Esophagus squamous epithelium (tissue), 4 donors: ENCODE measurements around a stretch of chrX.

DNA sequence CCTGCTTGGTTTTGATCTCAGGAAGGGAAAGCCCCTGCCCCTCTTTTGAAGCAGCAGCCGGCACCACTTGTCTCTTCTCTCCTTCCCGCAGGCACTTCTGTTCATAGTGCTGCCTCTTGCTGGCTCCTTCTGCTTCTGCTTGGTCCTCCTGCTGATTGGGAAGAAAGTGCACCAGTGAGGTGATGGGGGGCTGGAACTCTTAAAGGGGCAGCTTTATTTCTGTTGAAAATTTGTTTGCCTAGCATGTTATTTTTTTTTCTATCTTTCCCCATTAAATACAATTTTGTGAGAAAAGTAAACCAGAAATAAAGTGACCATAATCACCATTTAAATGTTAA is 2.2 kb upstream of the AFF2 start:
- PRO-cap: no peak
- RAMPAGE, long total RNA, 4 experiments: no peak in any of the 4 experiments

DNA sequence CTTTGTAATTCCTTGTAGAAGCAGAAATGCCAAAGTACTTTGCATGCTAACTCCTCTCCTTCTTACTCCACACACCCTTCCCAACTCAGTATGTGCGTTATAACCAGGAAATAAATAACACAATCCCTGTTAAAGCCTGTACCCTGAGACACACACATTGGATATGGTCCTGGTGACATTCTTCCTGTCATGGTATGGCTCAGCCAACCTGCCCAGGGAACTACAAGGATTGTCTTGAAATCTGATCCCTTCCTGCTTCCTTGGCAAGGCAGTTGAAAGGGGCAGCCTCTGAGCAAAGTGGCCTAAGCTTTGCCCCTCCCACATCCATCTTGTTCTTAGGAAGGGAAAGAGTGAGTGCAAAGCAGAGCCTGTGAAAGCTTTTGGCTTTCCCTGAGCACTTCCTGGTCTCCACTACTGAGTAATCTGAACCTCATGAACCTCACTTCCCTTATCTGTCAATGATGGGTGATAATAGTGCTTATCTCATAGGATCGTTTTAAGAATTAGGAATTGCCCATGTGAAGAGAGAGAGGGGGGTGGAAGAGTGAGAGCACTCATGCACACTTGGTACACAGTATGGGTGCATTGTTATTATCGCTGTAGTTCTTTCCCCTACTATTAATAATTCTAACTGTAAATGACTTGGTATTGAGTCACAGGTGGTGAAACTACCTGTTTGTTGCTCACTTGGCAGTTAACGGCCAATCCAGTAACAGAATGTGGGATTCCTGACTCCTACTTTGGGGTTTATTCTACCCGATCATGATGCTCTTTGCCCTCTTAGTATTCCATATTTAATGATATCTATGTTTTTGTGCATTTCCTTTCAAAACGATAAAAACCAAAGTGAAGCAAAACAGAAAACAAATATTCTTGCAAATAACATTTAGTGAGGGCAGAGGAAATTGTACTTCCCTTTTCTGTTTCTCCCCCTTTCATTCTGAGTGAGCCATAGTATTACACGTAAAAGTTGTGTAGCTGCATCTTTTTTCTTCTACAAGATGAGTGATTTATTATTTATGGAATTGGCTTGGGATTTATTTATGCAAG is 109.5 kb downstream of the AFF2 start:
- PRO-cap: no peak
- RAMPAGE, long total RNA, 4 experiments: no peak in any of the 4 experiments

GRCh38 chrX:149493522-149493968 is 11.6 kb downstream of the IDS start:
- PRO-cap: no peak
- RAMPAGE, long total RNA, 4 experiments: no peak in any of the 4 experiments

- PRO-cap: no peak
- RAMPAGE, long total RNA, 4 experiments: no peak in any of the 4 experiments
Measured at GRCh38 chrX:149495549-149495974, 9.5 kb downstream of the IDS start.

DNA sequence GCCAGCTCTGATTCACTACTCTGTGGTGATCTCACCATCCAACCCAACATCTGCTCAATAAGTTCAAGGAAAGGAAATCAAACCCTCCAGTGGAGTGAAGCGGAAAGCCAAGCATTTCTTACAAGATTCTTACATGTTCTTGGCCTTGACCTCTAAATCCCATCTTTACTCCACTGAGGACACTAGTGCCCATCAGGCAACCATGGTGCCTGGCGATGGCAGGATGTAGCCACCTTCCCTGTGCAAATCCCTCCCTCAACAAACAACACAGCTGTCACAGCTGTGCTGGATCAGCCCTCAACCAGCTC is 7.4 kb downstream of the IDS start:
- PRO-cap: unidirectional peak, plus-strand start at position 89 of the sequence
- RAMPAGE, long total RNA, 4 experiments: no peak in any of the 4 experiments

DNA sequence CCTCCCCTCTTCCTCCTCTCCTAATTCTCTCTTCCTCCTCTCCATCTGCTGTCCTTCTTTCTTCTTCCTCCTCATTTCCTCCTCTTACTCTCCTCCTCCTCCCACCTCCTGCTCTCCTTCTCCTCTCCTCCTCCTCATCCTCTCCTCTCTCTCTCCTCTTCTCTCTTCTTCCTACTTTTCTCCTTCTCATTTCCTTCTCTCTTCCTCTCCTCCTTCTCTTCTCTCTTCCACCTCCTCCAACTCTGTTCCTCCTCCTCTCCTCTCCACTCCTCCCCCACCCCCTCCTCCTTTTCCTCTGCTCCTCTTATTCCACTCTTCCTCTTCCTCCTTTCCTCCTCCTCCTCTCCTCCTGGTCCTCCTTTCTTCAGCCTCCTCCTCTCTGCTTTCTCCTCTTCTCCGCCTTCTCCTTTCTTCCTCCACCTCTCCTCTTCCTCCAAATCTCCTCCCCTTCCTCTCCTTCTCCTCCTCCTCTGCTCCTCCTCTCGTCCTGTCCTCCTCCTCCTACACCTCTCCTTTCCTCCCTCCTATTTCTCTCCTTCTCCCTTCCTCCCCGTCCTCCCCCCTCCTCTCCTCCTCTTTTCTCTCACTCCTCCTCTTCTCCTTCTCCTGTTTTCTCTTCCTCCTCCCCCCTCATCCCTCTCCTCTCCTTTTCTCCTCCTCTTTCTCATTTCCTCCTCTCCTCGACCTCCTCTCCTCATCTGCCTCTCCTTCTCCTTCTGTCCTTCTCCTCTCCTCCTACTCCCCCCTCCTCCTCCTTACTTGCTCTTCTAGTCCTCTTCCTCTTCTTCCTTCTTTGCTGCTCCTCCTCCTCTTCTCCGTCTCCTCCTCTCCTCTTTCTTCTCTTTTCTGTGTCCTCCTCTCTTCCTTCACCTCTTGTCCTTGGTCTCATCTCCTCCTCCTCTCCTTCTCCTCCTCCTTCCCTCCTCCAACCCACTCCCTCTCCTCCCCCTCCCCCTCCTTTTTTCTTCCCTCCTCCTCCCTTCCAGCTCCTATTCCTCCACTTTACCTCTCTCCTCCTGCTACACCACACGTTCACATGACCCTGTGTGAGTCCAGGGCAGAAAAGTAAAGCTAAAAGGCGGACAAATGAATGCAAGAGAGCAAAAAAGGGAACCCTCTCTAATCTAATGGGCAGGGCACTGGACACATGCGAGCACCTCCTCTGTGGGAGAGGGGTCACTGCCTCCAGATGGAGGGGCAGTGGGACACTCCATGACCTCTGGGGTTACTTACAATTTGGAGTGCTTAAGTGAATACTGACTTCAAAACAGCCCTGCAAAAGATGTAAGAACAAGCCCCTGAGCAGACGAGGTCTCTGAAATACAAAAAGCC is 5.4 kb upstream of the EOLA1 start:
- PRO-cap: no peak
- RAMPAGE, long total RNA, 4 experiments: no peak in any of the 4 experiments

DNA sequence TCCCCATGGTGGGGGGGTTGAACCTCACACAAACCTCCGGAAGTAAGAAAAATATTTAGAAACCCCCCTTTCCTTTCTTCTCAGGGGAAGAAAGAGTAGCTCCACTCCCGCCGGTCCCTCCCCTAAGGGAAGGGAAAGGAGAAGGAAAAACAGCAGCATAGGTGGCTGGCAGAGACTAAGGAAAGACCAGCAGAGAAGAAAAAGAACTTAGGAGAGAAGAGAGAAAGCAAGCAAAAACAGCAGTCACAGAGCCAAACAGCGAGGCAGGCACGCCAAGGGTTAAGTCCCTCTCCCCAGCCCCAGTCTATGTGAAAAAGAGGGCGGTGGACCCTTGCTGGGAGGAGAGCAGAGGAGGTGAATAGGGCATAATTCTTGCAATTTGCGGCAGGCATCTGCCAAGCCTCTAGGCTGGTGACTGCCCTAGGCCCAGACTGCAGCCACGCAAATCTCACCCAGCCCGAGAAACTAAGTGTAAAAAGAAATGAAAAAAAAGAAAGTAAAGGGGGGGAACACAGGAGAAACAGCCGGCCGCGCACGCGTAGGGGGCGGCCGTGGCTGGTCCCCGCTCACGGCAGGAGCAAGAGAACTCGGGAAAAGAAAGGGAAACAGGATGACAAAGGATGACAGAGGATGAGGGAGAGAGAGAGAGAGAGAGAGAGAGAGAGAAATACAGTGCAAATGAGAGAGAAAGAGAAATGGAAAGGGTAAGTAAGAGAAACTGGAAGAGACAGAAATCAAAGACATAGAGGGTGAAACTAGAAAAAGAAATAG is 48.6 kb downstream of the MAGEA9 start:
- PRO-cap: no peak
- RAMPAGE, long total RNA, 4 experiments: no peak in any of the 4 experiments

- PRO-cap: bidirectional peak, plus-strand start at chrX:149940187, minus-strand start at chrX:149939931; bidirectional peak, plus-strand start at chrX:149940669, minus-strand start at chrX:149940430
- RAMPAGE, long total RNA, 4 experiments: start-site peak on the plus strand in 1 of 4 experiments, at chrX:149939934-149940135 at its widest, 5 reads per replicate
Measured at GRCh38 chrX:149939347-149940513, 1.4 kb upstream of the EOLA2 start.

DNA sequence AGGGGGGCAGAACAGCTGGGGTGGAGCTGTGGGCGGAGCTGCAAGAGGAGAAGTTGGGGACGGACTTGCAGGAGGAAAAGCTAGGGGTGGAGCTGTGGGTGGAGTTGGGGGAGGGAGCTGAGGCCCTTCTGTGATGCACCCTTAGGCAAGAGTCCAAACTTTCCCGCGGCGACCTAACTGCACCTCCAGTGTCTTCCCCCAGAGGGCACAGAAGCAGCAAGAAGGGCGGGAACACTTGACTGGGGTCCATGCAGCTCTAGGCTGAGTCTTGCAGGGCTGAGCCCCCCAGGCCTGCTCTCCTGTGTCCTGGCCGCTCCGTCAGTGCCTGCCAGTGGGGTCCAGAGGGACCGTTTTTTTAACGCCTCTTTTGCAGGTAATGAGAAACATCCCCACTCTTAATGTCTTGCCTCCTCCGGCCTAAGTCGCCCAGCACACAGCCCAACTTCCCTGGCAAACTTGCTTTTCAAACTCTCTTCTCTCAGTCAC is 2.3 kb upstream of the EOLA2 start:
- PRO-cap: bidirectional peak, plus-strand start at position 156 of the sequence, minus-strand start outside the sequence
- RAMPAGE, long total RNA, 4 experiments: no peak in any of the 4 experiments

DNA sequence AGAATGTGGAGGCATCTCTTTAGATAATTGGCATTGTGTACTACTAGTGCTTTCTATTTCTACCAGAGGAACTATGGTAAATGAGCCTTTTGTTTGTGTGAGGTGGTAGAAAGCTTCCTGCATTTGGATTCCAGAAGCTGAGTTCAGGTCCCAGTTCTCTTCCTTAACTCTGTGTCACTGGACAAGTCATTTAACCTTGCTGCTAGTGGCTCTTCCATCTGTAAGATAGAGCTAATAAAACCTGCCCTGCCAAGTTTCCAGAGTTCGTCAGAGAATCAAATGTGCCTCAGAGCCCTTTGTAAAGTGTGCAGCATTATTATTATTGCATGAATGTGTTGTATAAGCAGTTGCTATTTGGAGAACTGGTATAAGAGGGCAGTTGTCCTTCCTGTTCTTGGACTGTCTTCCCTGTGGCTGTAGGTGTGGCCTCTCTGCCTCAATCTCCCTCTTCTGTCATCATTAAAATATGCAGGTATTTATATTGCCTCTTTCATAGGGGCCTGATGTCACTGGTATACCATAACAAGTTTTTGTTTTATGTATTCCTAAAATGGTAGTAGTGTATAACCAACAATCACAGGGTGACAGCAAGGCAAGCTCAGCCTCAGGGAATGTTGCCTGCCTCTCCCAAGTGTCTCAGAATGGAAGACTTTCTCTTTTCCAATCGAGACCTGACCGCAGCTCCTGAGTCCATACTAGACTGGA is 3.7 kb downstream of the MTM1 start:
- PRO-cap: bidirectional peak, plus-strand start at position 573 of the sequence, minus-strand start at position 452 of the sequence
- RAMPAGE, long total RNA, 4 experiments: no peak in any of the 4 experiments

- PRO-cap: no peak
- RAMPAGE, long total RNA, 4 experiments: no peak in any of the 4 experiments
Measured at GRCh38 chrX:150703823-150704660, 10.8 kb downstream of the MTMR1 start.

DNA sequence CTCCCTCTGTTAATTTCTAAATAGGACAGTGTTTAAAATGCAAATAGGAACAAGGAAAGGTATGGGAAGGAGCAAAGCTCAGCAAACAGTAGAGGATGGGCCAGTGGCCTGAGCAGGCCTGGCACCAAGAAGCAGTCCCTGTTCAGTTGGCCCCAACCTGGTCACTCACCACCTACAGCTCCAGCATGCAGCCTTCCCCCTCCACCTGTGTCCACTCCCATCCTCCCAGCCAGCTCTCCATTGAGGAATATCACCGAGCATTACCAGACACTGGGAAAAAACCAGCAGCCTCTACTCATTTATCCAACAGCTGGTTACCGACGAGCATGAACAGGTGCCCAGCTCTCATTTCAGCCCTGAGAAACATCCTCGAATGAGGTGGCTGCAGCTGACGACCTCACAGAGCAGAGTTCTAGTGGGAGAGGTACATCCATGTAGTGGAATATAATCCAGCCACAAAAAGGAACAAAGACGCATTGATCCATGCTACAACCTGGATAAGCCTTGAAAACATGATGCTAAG is 25.6 kb downstream of the CD99L2 start:
- PRO-cap: no peak
- RAMPAGE, long total RNA, 4 experiments: no peak in any of the 4 experiments

DNA sequence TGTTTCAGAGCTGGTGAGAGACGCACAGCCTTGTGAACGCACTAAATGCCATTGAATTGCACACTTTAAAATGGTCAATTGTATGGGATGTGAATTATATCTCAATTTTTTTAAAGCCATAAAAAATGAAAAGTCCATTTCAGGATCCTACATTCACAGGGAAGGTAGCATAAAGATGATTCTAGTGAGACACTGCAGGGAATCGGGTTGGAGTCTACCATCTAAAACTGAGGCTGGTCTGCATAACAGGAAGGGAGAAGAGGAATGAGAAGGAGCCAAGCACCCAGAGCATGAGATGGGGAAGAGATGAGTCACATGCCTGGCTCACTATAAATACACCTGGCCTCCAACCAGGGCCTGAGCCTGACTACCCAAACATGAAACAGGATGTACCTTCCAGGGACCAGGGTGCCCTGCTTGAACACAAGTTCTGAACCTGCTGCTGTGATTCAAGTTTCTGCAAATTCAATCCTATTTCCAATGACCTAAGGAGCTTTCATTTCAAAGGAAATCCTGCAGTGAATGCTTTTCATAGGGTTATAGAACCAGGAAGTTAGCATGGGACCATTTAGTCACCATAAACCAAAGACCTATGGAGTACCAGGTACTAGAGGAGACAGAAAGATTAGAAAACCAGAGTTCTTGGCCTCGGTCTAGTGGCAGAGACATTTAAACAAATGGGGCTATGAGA is 24.9 kb downstream of the CD99L2 start:
- PRO-cap: no peak
- RAMPAGE, long total RNA, 4 experiments: no peak in any of the 4 experiments

DNA sequence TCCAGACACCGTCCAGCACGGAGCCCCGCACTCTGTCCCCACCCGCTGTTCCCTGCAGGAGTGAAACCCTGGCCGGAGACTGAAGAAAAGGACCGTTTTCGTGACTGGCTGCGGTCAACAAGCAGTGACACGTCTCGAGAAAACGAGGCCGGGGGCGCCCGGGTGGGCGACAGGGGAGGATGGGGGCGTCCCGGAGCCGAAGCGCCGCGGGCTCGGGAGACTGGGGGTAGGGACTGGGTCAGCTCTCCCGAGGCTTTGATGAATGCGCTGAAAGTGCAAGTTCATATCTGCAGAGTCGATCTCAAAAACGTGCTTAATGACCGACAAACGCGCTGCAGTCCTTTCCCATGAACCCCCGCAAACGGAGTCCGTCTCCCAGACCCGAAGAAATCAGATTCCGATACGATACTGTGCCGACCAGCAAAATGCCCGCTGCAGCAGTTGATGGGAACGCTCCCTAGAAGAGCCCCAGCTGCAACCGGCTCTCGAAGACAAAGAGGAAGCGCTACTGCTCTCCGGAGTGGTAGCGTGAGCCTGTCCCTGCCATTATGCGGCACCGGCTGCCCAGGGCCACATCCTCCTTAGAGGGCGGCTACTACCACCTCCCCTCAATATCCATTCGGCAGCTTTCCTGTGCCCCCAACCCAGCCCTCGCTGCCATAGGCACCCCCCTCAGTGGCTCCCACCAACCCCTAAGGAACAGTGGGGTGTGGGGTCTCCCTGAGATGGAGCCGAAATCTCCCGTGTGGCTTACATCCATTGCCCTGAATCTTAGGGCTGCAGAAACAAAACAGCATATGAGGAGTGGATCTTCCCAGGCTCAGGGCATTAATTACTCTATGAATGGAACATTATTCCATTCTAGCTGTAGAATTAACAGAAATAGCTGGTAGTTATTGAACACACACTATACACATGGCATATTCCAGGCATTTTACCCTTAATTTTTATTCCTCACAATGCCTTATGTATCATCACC is 962 bp upstream of the CD99L2 start:
- PRO-cap: bidirectional peak, plus-strand start at position 546 of the sequence, minus-strand start at position 493 of the sequence
- RAMPAGE, long total RNA, 4 experiments: no peak in any of the 4 experiments

GRCh38 chrX:151084462-151084808 is 91.9 kb upstream of the GPR50 start:
- PRO-cap: no peak
- RAMPAGE, long total RNA, 4 experiments: no peak in any of the 4 experiments

DNA sequence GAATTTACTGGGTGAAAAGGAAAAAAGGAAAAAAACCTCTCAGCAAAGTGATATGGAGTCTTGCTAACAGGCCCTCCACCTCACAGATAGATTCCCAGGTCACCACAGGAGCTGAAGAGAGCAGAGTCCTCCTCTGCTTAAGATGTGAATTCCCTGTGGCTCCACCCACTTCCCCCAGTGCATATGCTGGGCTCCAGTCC is 25.1 kb upstream of the PASD1 start:
- PRO-cap: no peak
- RAMPAGE, long total RNA, 4 experiments: no peak in any of the 4 experiments

DNA sequence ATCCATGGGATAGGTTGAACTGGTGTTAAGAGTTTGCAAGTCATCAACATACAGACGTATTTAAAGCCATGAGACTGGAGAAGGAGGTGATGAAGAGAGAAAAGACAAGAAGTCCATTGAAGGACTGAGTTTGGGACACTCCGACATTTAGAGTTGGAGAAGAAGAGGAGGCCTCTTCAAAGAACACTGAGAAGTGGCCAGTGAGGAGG is 119 bp upstream of the CNGA2 start:
- PRO-cap: no peak
- RAMPAGE, long total RNA, 4 experiments: no peak in any of the 4 experiments

GRCh38 chrX:151903235-151903701 is 9.4 kb upstream of the MAGEA4 start:
- PRO-cap: no peak
- RAMPAGE, long total RNA, 4 experiments: no peak in any of the 4 experiments

- PRO-cap: no peak
- RAMPAGE, long total RNA, 4 experiments: no peak in any of the 4 experiments
Measured at GRCh38 chrX:152736909-152737488, 3.4 kb downstream of the MAGEA12 start.

- PRO-cap: no peak
- RAMPAGE, long total RNA, 4 experiments: no peak in any of the 4 experiments
Measured at GRCh38 chrX:152831637-152832005, 758 bp downstream of the NSDHL start.